Left lung (tissue), 1 donor: ENCODE data around the genes FFAR2 and SBSN.

DNA sequence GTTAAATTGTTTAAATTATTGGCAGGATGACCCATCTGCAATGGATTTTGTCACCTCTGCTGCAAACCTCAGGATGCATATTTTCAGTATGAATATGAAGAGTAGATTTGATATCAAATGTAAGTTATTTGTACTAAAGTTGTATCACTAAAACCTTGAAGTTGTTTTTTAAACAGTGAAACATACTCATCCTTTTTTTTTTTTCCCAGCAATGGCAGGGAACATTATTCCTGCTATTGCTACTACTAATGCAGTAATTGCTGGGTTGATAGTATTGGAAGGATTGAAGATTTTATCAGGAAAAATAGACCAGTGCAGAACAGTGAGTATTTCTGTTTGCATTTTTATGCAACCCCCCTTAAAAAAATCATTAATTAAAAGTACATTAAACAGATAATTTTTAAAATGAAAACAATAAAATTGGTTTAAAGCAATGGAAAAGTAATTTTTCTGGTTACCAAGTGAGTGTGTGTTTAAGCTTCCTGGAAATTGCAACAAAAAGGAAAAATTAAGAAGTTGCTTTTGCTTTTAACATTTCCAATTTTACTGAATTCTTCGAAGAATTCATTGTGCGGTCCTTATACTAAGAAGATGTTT lies 26.2 kb downstream of the UBA2 start:
- PRO-cap, result no peak

- PRO-cap, result no peak
Observed at GRCh38 chr19:34548542-34548910, 67.0 kb downstream of the WTIP start.

DNA sequence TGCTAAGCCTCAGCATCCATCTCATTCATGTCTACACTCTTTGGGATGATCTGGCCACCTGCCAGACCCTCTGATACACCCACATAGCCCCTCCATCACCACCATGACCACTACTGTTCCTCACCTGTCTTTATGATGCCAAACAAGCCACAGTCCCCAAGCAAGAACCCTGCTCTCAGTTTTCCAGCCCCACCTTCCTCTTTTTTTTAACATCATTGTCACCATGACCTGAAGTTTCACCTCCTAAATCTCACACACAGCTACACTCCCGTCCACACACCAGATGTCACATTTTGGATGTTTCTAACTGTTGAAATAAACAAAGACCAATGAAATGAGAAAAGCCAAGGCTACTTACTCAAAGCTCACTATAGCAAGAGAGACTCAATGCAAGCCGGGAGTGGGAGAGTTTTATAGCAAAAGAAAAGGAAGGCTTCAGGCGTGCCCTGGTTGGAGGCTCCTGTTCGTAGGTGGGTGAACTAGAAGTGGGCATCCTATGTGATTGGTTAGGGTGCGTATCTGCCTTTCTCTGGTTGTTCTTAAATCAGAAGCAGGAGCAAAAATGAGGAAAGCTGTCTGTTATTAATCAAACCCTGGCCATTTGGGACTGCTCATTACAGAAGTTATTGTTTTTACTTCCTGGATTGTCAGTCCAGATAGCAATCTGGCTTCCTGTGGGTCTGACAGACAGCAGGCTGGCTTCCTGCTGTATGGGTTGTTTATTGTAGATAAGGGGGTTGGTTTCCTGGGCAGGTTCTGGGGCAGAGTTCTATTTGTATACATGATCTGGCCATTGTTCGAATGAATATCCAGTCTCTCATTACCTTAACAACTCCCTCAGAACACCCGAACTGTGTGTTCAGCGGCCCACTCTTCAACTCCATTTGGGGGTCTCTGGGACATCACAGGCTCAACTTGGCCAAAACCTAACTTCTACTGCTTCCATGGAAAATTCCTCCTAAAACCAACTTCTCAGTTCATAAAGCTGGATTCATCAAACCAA lies 1.8 kb downstream of the ZNF792 start:
- PRO-cap, result no peak

- PRO-cap, result unidirectional peak, plus-strand start at chr19:35004157
Observed at GRCh38 chr19:35004069-35004229, 3.8 kb downstream of the GRAMD1A start.

- PRO-cap, result no peak
Observed at GRCh38 chr19:35110869-35111424, 4.7 kb upstream of the FXYD3 start.

- PRO-cap, result no peak
Observed at GRCh38 chr19:35135628-35136088, 799 bp upstream of the LGI4 start.

- PRO-cap, result no peak
Observed at GRCh38 chr19:35163791-35164106, 9.2 kb downstream of the FXYD5 start.

DNA sequence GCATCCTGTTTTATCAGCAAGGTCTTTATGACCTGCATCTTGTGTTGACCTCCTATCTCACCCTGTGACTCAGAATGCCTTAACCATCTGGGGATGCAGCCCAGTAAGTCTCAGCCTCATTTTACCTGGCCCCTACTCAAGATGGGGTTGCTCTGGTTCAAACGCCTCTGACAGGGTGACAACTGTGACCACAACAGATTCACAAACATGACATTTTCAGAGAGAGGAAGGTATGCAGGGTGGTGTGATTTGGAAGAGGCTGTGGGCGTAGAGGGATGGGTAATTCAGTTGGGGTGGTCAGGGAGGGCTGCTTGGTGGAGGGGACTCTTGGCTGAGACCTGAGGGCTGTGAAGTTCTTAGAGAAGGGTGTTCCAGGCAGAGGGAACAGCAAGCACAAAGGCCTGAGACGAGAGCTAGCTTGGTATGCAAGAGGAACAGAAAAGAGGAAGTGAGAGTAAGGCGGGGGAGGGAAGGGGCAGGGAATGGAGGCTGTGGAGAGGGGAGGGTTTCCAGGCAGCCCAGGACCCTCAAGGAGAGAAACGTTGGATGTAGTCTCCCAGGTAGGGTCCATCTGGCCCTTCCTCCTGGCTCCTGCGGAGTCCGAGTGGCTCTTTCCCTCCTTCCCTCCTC lies 23.4 kb downstream of the FAM187B start:
- PRO-cap, result no peak

GRCh38 chr19:35206211-35206907 lies 22.2 kb downstream of the FAM187B start:
- PRO-cap, result unidirectional peak, plus-strand start at chr19:35206728

DNA sequence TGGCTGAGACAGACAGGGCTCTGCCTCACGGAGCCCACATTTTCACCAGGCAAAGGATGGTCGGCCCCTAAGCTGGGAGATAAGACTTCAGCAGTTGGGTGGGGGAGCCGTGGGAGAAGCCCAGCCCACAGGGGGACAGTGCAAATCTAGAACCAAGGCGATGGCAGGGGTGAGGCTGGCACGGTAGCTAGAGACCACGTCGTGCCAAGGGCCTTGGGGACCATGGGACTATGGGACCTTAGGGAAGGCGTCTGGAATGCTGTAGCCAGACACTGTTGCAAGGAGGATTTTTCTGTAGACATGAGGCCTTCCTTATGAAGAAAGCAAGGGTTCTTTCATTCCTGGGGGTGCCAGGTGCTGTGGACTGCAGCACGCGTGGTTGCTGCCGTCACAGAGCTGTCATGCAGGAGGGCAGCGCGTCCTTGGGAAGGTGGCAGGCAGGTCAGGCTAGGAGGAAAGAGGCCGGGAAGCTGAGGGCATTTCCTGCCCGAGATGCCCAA lies 8.4 kb downstream of the LSR start:
- PRO-cap, result no peak

DNA sequence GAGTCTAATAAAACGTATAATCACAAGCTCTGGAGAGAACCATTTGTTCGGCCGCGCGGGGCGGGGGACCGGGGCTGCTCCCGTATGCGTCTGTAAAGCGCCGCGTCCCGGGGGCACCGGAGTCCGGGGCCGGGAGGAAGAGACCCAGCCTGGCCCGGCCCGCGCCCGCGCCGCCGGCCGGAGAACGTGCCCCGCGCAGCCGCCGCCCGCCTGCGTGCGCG lies 913 bp upstream of the USF2 start:
- PRO-cap, result bidirectional peak, plus-strand start outside the sequence, minus-strand start at position 188 of the sequence

GRCh38 chr19:35309494-35310392 lies 17.8 kb downstream of the MAG start:
- PRO-cap, result no peak

DNA sequence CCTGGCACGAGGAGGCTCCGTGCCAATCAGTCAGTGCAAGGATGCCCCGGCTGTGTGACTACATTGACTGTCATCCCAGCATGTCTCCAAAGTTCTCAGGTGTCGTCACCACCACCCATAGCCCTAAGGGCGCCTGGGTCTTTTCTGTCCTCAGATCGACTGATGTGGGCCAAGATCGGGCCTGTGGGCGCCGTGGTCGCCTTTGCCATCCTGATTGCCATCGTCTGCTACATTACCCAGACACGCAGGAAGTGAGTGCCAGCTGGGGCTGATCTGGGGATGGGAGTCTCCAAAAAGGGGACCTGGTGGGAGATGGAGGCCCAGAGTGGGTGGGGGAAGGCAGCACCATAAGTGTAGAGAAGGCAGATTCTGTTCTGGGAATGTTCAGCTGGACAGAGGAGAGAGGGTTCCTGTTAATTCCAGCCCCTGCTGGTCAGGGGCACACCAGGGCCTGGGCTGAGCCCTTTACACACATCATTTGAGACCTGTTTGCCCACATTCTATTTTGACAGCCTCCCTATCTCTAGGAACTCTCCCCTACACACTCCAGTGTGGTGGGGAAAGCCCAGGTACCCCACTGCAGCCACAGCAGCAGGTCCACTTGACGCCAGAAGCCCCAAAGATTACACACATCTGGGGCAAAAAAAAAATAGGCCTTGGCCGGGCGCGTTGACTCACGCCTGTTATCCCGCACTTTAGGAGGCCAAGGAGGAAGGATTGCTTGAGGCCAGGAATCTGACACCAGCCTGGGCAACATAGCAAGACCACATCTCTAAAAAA lies 18.4 kb upstream of the CD22 start:
- PRO-cap, result no peak

DNA sequence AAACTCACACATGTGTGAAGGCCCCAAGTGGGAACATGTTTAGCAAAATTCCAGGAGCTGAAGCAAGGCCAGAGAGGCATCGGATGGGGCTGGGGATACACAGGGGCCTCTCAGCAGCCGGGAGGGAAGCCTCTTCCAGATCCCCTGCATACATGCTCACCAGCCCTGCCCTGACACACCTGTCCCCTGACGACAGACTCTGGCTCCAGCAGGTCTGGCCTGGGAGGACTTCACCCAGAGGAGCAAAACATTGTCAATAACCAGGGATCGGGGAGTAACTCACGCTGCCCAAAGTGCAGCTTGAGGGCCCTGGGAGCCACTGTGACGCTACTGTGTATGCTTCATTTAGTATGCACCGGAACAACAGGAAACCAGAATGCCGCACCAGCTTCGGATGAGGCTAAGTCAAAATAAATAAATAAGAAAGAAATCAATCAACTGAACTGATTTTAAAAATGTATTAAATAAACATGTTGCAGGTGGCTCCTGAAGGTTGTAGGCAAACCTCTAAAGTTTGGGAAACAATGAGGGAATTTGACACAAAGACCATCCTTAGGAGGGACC lies 12.4 kb upstream of the CD22 start:
- PRO-cap, result no peak

DNA sequence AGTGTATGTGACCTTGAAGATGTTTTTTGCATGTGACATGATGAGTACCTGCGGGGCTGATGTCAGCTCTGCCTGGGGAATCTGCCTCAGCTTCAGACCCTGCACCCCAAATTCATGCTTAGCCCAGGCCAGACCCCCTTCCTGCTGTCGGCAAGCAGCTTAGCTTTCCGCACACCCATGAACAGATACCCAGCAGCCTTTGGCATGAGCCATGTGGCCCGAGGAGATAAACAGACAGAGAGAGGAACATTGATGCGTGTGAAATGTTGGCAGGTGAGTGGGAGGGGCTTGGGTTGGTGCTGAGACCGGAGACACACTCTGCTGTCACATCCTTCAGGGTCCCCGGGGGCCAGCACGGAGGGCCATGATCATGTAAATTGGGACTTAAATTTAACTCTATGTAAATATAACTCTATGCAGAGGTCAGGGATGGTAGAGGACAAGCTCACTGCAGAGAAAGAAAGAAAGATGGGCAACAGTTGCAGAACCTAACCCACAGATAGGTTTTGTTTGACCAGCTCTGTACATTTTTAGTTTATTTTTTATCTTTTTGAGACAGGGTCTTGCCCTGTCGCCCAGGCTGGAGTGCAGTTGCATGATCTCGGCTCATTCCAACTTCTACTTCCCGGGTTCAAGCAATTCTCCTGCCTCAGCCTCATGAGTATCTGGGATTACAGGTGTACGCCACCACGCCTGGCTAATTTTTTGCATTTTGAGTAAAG lies 1.6 kb downstream of the CD22 start:
- PRO-cap, result no peak

GRCh38 chr19:35331371-35332162 lies 2.6 kb downstream of the CD22 start:
- PRO-cap, result no peak

DNA sequence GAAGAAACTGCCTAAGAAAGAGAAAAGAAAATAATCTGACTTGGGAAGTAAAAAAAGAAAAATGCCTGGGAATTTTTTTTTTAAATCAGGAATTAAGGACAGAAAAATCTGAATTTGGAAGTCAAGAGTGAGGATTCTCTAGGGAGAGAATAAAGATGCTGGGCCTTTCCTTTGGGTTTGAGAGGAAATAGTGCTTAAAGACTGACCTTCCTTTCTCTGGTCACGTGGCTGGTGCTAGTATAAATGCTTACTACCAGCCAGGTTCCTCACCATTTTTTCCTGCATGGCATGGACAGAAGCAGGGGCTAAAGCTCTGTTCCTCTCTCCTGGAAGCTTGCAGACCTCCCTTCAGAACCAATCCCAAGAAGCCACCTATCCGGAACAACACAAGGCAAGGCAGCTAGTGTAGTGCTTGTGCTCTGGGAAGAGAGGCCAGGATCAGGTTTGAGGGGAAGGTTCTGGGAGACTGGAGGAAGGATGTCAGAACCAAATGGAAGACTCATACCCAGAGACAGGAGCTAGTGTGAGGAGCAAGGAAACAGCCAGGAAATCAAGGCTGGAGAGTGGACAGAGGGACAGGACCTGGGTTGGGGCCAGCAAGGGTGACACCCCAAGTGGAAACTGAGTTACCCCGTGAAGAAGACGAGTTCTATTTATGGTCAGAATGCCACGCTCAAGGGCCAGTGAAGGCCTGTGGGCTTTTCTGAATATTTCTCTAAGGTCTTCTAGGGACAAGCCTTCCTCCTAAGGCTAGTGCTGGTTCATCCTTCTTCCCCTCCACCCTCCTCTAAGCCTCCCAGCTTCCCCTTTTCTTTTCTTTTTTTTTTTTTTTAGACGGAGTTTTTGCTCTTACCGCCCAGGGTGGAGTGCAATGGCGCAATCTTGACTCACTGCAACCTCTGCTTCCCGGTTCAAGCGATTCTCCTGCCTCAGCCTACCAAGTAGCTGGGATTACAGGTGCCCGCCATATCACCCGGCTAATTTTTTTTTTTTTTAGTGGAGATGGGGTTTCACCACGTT lies at the start of gene FFAR2:
TSS of gene FFAR2 (plus strand) at position 269 of the 1,020 bp plus-strand sequence.
- PRO-cap, result unidirectional peak, plus-strand start at position 269 of the sequence; unidirectional peak, plus-strand start at position 557 of the sequence; unidirectional peak, plus-strand start at position 673 of the sequence; bidirectional peak, plus-strand start at position 775 of the sequence, minus-strand start at position 789 of the sequence

- PRO-cap, result no peak
Observed at GRCh38 chr19:35458761-35459688, 11.0 kb downstream of the FFAR2 start.

- PRO-cap, result no peak
Observed at GRCh38 chr19:35528033-35528578, at the start of gene SBSN. SBSN (minus strand) TSS chr19:35528311.

GRCh38 chr19:35608277-35608593 lies 4.3 kb upstream of the HAUS5 start:
- PRO-cap, result no peak